HEK293 (cell line): ENCODE measurements around the genes MEX3A, MEF2D, BCAN and NES.

- PRO-cap, result no peak
- RRBS, 2 experiments, result no CpG with 5 or more reads among the region's 2 CpGs
These were observed 9.0 kb downstream of the RAB25 start for GRCh38 chr1:156070001-156070404.

- PRO-cap, result no peak
- RRBS, 2 experiments, result no CpG with 5 or more reads among the region's 13 CpGs
These were observed 7.8 kb downstream of the MEX3A start for GRCh38 chr1:156074288-156075037.

DNA sequence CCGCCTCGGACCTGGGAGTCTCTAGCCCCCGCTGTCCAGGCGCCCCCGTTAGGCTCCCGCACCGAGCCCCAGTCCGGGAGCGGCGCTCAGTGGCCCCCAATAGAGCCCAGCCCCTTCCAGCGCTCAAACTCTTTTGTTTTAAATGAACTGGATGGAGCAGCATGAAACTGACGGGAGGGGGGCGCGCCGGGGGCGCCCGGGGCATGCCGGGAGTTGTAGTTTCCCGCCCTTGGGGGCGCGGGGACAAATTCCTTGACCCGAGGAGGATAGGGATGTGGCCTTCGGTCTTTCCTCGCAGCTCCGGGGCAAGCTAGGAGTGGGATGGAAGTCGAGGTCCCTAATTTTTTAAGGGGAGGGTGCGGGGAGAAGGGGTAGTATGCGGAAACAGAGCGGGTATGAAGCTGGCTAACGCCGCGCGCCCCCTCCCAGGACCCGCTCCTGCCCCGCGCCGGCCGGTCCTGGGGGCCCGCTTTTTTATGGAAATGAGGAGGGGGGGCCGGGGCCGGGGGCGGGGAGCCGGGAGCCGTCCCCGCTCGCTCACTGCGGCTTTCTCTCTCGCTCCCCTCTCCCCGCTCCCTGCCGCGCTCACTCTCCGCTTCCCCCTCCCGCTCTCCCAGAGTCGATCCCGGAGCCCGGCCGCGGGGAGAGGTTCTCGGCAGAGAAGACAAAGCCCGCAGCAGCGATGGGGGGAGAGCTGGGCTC is at the start of gene MEX3A:
TSS of gene MEX3A (minus strand) at position 135 of the 702 bp plus-strand sequence.
- PRO-cap, result bidirectional peak, plus-strand start at position 372 of the sequence, minus-strand start at position 135 of the sequence; bidirectional peak, plus-strand start at position 616 of the sequence, minus-strand start at position 578 of the sequence
- RRBS, 2 experiments, result under 1 to 1% methylated on average over 7 to 14 of the region's 61 CpGs

DNA sequence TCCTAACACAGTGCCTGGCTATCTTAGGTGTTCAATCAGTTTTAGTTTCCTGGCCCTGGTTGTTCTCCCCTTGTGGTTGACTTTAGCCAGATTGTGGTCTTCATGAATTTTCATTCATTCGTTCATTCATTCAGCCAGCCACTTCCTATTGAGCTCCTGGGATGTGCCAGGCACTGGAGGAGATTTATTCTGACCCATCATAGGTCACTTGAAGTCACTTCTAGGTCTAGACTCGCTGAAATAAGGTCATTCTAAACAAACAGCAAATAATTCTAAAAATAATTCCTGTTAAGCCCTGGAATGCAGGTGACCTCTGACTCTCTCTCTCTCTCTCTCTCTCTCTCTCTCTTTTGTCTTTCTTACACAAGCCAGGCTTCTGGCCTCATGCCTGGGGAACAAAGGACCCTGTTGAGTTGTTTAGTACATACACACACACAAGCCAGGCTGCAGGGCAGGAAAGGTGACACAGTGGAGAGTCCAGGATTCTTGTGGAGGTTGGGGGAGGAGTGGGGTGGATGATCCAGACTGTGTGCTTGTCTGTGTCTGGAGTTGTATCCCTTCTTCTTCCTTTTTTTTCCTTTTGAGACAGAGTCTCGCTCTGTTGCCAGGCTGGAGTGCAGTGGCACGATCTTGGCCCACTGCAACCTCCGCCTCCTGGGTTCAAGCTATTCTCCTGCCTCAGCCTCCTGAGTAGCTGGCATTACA is 4.0 kb upstream of the MEX3A start:
- PRO-cap, result no peak
- RRBS, 2 experiments, result no CpG with 5 or more reads among the region's 5 CpGs

- PRO-cap, result bidirectional peak, plus-strand start at chr1:156106450, minus-strand start at chr1:156106581
- RRBS, 2 experiments, result 1 to 5% methylated on average over 5 of the region's 32 CpGs
These were observed 7.7 kb upstream of the LMNA start for GRCh38 chr1:156106381-156107569.

GRCh38 chr1:156128166-156128701 is 13.7 kb downstream of the LMNA start:
- PRO-cap, result no peak
- RRBS, 2 experiments, result no CpG with 5 or more reads among the region's 4 CpGs

DNA sequence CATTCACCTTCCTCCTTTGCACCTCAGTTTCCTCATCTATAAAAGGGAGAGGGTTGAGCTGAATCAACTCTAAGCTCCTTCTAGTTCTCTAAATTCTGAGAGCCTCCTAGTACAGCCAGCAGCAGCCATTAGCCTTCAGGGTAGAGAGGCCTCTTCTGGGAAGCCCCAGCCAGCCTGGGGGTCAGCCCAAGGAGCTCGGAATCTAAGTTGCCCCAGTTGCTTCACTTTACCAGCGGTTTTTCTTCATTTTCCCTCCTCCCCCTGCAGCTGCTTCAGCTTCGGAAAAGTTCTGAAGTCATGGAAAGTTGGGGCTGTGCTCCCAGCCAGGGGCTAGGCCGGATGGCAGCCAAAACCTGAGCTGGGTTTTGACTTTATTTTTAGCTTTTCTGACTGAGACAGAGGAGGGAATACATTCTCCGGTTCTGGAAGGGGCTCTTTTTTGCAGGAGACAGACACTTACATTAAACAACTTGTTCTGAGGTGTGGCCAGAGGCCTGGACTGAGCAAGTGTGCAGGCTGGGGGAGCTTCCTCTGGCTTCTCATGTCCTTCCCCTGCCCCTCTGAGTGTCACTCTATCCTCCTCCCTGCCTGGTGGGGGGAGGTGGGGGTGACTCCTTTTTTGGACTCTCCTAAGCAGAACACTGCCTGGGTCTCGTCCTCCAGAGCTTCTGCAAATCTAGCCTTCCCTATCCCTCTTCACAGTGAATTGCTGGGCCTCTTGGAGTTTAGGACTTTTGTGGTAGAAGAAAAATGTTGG is 14.4 kb downstream of the LMNA start:
- PRO-cap, result no peak
- RRBS, 2 experiments, result 76 to 89% methylated on average over 1 to 2 of the region's 6 CpGs

DNA sequence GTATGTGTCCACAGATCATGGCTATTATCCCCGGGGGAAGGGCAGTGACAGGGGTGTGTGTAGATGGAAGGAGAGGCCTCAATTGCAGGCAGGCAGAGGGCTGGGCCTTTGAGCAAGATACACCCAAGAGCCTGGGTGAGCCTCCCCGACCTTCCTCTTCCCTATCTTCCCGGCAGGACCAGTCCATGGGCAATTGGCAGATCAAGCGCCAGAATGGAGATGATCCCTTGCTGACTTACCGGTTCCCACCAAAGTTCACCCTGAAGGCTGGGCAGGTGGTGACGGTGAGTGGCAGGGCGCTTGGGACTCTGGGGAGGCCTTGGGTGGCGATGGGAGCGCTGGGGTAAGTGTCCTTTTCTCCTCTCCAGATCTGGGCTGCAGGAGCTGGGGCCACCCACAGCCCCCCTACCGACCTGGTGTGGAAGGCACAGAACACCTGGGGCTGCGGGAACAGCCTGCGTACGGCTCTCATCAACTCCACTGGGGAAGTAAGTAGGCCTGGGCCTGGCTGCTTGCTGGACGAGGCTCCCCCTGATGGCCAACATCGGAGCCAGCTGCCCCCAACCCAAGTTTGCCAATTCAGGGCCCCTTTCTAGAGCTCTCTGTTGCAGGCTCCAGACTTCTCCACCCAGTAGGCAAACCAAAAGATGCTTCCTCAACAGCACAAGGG is 16.5 kb upstream of the SEMA4A start:
- PRO-cap, result no peak
- RRBS, 2 experiments, result 95 to 96% methylated on average over 3 of the region's 15 CpGs

DNA sequence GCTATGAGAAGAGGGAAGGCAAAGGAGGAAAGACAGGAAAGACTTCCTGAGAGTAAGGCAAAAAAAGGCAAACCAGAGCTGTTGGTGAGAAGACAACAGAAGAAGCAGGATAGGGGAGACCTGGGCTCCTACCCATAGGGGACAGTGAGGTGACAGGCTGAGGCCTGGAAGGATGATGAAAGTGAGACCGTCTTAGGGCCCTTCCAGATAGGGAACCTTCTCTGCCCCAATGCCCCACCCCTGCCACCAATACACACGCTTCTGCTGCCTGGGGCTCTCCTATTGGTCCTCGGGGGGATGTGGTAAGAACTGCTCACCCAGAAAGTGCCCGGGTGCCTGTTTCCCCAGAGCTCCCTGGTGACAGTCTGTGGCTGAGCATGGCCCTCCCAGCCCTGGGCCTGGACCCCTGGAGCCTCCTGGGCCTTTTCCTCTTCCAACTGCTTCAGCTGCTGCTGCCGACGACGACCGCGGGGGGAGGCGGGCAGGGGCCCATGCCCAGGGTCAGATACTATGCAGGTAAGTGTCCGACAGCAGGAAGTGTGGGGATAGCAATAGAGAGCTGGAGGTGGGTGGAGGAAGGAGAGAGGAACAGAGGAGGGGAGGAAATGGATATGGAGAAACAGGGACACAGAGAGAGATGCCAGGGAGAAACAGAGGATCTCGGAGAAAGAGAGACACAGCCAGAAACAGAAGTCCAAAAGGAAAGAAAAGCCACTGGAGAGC is 978 bp downstream of the SEMA4A start:
- PRO-cap, result no peak
- RRBS, 2 experiments, result no CpG with 5 or more reads among the region's 12 CpGs

- PRO-cap, result no peak
- RRBS, 2 experiments, result no CpG with 5 or more reads among the region's 59 CpGs
These were observed 2.0 kb downstream of the PAQR6 start for GRCh38 chr1:156245683-156246430.

- PRO-cap, result bidirectional peak, plus-strand start at chr1:156421893, minus-strand start at chr1:156421769
- RRBS, 2 experiments, result 12 to 22% methylated on average over 35 to 36 of the region's 73 CpGs
These were observed 52.4 kb downstream of the RHBG start for GRCh38 chr1:156421056-156422068.

GRCh38 chr1:156455208-156455796 is 45.3 kb downstream of the MEF2D start:
- PRO-cap, result no peak
- RRBS, 2 experiments, result no CpG with 5 or more reads among the region's 8 CpGs

DNA sequence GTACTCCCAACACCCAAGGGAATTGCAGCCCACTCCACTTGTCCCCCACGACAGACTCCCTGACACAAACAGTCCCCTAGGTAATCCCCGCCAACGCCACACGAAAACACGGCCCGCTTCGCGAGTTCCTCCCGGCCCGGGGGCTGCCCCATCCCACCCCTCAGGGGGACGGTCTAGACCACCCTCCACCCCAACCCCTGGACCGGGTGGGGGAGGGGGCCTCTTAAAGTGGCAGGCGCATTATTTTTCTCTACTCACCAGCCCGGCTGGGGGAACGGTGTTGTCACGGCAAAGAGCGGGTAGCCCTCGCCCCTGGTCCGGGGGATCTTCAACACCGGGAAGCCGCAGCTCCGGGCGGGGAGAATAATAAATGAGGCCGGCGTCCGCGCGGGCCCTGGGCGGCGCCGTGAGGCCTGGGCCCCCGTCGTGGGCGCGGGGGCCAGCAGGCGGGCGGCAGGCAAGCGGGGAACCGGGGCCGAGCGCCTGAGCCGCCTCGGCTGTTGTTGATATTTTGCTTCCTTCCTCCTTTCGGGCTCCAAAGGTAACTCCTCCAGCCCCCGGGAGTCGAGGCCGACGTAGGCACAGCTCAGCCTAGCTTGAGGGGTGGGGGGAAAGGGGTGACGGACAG is at the start of gene MEF2D:
TSS of gene MEF2D (minus strand) at position 548 of the 628 bp plus-strand sequence.
- PRO-cap, result bidirectional peak, plus-strand start at position 72 of the sequence, minus-strand start outside the sequence; bidirectional peak, plus-strand start outside the sequence, minus-strand start at position 548 of the sequence
- RRBS, 2 experiments, result under 1 to 2% methylated on average over 28 to 31 of the region's 49 CpGs

DNA sequence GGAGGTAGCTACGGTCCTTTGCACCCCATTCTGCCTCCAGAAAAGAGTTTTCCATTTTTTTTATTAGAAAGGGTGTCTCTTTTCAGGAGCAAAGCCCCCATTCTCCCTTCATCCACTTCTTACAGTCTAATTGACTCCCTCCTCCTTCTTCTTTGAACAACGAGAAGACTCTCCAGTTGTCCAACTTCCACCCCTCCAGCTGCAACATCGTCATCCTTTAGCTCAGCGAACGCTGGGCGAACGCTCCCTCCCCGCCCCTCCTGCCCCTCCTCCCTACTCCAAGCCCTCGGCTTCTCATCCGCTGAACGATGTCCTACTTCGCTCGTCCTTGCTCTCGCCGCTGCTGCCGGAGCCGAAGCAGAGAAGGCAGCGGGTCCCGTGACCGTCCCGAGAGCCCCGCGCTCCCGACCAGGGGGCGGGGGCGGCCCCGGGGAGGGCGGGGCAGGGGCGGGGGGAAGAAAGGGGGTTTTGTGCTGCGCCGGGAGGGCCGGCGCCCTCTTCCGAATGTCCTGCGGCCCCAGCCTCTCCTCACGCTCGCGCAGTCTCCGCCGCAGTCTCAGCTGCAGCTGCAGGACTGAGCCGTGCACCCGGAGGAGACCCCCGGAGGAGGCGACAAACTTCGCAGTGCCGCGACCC is at the start of gene BCAN:
TSS of gene BCAN (plus strand) at position 496 of the 636 bp plus-strand sequence.
- PRO-cap, result unidirectional peak, plus-strand start at position 316 of the sequence
- RRBS, 2 experiments, result 13 to 38% methylated on average over 16 to 18 of the region's 47 CpGs

- PRO-cap, result no peak
- RRBS, 2 experiments, result no CpG with 5 or more reads among the region's 9 CpGs
These were observed 3.8 kb downstream of the BCAN start for GRCh38 chr1:156645278-156646511.

DNA sequence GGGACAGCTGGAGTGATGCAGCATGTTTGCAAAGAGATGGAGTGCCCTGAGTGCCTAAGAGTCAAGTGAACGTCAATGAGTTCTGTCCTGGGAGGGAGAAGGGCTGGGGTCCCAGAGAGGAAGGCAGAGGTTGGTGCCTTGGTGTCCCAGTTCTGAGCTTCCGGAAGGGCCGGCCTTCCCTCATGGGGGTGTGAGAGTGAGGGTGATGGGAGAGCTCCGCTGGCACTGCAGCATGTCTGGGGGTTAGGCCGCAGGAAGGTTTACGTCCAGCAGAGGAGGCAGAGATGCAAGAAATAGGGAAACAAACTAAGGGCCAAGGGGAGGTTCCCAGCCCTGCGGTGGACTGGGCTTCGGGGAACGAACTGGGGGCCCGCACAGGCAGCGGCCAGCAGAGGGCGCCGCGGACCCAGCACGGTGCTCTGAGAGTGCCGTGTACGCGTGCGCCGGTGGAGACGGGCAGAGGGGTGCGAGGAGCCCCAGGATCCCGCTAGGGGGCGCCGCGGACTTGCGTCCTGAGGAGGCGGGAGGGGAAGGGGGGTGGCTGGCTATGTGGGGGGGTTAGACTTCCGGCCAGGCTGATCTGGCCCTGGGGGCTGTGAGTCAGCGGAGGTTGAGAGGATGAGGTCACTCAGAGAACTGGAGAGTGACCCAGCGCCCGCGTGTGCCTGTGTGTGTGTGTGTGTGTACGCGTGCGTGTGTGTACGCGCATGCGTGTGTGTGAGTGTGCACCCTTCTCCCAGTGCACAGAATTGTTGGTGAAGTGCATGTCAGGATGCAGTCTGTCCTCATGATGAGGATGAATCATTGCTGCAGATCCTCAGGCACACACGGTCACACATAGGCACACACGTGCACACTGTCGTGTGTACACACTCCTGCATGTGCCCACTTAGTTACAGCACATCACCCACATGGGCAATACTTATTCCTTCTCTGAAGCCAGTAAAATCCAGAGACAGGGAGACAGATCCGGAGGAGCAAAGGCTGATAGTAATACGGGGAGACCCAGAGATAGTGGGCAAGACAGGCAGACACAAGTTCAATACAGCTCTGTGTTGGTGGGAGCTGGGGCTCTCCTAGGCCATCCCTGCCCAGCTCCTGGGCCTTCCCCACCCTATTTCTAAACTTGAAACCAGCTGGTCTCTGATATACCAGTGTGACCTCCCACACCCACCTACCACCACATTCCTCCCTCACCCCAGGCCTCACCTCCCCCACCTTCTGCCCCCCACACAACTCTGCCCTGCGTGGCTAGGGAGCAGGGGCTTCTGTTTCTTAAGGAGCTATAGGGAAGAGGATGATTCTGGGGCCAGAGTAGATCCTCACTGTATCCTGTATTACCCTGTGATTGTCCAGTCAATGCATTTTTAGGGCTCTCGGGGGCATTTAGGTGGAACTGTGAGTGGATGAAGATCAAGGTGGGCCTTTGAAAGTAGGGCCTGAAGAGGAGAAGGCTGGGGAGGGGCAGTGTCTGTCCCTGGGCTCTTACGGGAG is 16.9 kb downstream of the NES start:
- PRO-cap, result unidirectional peak, plus-strand start at position 578 of the sequence
- RRBS, 2 experiments, result no CpG with 5 or more reads among the region's 47 CpGs

DNA sequence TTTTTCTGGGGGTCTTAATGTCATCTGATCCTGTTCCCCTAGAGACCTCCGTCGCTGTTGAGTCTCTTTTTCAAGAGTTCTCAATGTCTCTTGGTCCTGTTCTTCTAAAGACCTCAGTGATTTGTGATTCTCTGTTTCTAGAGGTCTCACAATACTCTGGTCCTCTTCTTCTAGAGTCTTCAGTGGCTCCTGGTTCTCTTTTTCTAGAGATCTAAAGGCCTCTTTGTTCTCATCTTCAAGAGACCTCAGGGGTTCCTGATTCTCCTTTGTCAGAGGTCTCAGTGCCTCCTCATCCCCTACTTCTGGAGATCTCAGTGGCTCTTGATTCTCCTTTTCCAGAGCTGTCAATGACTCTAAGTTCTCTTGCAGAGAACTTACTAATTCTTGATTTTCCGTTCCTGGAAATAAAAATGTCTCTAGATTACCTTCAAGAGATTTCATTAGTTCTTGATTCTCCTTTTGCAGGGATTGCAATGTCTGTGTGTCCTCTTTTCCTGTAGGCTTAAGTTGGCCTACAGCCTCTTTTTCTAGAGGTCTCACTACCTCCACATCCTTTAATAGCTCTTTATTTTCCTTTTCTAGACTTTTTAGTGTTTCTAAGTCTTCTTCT is 5.3 kb downstream of the NES start:
- PRO-cap, result no peak
- RRBS, 2 experiments, result no CpG with 5 or more reads among the region's 3 CpGs

- PRO-cap, result bidirectional peak, plus-strand start at chr1:156677482, minus-strand start at chr1:156677370
- RRBS, 2 experiments, result 41 to 59% methylated on average over 6 of the region's 107 CpGs
These were observed at the start of gene NES for GRCh38 chr1:156676546-156677708. TSS of gene NES (minus strand) at chr1:156677407.

GRCh38 chr1:156691507-156692197 is 13.7 kb downstream of the CRABP2 start:
- PRO-cap, result no peak
- RRBS, 2 experiments, result no CpG with 5 or more reads among the region's 14 CpGs

DNA sequence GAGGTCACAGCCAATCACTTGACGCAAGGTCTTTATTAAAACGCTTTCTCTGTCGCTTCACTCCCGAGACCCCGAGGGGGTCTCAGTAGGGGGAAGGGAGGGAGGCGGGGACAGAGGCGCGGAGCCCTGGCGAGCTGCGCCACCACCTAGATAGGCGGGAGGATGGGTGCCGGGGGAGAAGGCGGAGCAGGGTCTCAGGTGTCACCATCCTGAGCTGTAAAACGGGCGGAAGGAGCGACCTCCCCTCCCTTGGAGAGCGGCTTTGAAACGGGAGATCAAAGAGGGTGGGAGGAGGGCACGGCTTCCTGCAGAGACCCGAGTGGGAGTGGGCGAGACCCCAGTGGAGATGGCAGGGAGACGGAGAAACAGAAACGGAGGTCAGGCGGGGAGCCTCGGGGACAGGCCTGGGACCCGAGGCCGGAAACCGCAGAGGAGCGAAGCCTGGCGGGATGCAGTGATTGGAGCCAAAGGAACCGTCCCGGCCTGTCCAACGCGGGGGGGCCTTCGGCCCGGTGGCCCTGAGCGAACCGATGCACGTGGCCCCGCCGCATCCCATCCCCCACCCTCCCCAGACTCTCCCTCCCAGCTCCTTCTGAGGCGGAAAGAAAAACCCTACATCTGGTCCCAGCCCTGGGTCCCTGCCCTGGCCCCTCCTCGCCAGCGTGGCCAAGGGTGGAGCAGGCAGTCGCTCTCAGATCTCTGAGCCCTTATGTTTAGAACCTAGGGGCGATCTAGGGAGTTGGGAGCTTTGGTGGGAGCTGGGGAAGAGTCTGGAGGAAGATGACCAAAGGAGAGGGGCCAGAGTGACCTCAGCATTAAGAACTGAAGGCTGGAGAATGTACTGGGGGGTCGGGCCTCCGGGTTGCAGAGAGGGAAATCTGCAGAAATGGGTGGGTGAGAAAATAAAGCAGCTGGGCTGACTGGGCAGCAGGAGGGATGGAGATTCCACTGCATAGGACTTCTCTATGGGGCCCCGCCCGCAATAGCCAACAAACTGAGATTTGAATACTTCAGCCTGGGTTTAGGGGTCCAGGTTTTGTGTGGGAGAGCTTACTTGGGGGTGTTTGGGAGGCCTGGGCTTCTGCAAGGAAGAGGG is 1.3 kb upstream of the CRABP2 start:
- PRO-cap, result no peak
- RRBS, 2 experiments, result 8 to 45% methylated on average over 6 of the region's 50 CpGs